Diencephalon (tissue), 2 donors: Measurements from ENCODE around the genes CFAP73 and PLBD2.

- RAMPAGE, long total RNA: no peak
Observed at GRCh38 chr12:113077128-113077730, 20.7 kb downstream of the DTX1 start.

- RAMPAGE, long total RNA: no peak
Observed at GRCh38 chr12:113114405-113114715, 21.2 kb downstream of the RASAL1 start.

DNA sequence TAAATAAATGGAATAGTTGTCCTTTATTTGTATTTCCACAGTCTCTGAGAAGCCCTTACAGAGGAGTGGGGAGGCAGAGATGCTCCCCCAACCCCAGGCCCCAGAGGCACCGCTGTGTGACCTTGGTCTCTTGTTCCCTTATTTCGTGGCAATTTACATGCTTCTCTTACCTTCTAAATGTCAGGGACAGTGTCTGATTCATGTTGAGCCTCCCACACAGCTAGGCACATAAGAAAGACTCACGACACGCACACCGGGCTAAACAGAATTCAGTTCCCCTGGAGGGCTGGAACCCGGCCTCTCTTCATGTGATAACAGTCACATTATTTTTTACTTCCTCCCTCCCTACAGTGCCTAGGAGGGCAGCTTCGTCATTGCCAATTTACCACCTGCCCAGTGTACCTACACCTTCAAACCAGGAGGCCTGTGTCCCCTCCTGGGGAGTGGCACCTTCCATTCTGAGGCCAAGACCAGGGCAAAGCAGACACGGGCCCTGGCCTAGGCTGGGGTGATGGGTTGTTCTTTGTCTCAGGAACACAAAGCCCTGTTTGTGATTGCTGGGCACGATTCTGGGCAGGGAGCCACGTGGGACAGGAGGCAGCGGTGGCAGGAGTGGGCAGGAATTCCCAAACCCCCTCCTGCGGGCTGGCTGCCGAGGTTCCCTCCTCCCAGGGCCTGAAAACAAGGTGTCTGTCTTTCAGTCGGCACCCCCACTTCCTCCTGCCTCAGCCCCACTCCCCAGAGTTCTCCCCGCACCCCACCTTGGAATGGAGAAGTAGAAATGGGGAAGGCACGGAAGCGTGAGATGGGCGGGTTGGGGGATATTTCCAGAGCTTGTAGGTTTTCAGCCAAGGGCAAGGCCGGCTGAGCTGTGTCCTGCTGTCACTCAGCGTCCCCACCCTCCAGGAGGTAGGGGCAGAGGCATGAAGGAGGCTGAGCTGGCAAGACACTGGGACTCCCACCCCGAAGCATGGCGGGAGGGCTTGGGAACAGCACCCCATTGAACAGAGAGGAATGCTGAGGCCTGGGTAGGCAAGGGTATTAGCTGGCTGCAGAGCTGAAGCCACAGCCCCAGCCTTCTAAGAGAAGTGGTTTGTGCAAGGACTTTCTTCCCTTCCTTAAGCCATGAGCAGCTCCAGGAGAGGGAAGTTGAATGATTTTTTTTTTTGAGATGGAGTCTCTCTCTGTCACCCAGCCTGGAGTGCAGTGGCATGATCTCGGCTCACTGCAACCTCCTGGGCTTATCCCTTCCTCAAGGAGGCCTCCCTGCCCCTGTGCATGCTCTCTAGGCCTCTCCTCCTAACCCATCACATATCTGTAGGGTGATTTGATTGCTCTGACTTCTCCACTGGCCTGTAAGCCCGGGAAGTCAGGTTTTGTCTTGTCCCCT, 7.0 kb upstream of the RASAL1 start:
- RAMPAGE, long total RNA: no peak

DNA sequence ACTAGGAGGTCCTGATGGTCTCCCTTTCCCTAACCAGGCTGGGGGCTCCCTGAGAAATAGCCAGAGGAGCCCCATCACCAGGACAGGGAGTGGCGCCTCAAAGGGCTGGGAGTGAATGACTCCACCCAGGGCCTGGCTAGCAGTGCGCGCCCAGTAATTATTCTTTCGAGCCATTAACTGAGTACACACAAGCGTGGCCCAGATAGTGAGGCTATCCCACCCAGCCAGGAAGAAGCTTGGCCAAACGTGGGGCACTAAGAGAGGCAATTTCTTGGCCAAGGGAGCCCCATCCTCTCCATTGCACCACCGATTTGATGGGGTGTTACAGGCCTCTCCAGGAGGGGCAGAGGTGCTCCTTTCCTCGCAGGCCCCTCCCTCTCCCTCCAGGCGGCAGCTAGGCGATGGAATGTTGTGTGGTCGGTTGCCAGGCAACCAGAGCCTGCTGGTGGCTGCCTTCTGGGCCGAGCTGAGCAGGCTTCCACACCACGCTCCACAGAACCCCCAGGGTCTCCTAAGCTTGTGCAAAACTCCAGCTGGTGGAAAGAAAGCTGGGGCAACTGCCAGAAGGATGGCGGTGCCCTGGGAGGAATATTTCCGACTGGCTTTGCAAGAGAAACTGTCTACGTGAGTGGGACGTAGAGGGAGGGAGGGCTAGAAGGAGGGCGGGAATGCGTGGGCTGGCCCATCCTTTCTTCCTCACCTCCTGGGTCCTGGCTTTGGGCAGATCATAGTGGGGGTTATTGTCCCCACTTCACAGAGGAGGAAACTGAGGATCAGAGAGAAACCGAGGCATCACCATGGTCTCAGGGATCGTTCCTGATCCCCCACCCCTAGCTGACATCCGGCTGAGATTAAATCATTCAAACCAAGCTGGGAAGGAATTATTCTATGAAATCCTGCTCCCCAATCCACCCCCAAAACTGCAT, at the start of gene CFAP73:
Gene CFAP73 (plus strand): TSS at position 435 of the 926 bp plus-strand sequence.
- RAMPAGE, long total RNA: no peak

GRCh38 chr12:113214817-113215308, 6.0 kb downstream of the IQCD start:
- RAMPAGE, long total RNA: no peak

DNA sequence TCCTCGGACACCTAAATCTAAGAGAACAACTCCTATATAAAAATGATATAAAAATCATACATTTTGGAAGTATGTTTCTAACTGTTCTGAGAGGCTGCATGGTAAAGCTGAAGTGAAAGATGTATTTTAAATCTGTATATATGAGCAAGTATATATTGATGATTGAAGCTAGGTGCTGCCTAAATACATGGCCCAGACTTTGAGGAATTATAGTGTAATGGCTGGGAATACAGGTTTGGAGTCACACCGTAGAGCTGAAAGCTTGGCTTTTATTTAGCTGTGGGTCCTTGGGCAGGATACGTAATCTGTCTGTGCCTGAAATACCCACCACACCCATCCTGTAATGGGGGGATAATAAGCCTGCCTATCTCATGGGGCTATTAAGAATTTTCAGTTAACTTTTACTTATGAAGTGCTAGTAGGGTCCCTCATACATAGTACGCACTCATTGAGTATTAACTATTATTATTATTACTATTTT, 2.7 kb downstream of the TPCN1 start:
- RAMPAGE, long total RNA: no peak

GRCh38 chr12:113228548-113229125, 7.4 kb downstream of the TPCN1 start:
- RAMPAGE, long total RNA: no peak

DNA sequence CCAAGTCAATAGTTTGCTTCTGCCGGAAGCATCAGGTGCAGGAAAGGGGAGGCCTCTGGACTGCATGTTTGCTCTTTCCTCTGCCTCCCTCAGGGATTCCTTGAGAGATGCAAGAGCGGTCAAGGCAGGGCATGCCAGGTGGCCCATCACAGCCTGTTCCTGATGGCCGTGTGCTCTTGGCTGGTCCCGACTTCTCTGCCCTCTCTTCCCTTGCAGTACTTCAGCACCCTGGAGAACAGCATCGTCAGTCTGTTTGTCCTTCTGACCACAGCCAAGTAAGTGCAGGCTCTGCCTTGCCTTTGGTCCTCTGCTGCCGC, 51.7 kb downstream of the TPCN1 start:
- RAMPAGE, long total RNA: no peak

- RAMPAGE, long total RNA: no peak
Observed at GRCh38 chr12:113277876-113278446, 56.7 kb downstream of the TPCN1 start.

DNA sequence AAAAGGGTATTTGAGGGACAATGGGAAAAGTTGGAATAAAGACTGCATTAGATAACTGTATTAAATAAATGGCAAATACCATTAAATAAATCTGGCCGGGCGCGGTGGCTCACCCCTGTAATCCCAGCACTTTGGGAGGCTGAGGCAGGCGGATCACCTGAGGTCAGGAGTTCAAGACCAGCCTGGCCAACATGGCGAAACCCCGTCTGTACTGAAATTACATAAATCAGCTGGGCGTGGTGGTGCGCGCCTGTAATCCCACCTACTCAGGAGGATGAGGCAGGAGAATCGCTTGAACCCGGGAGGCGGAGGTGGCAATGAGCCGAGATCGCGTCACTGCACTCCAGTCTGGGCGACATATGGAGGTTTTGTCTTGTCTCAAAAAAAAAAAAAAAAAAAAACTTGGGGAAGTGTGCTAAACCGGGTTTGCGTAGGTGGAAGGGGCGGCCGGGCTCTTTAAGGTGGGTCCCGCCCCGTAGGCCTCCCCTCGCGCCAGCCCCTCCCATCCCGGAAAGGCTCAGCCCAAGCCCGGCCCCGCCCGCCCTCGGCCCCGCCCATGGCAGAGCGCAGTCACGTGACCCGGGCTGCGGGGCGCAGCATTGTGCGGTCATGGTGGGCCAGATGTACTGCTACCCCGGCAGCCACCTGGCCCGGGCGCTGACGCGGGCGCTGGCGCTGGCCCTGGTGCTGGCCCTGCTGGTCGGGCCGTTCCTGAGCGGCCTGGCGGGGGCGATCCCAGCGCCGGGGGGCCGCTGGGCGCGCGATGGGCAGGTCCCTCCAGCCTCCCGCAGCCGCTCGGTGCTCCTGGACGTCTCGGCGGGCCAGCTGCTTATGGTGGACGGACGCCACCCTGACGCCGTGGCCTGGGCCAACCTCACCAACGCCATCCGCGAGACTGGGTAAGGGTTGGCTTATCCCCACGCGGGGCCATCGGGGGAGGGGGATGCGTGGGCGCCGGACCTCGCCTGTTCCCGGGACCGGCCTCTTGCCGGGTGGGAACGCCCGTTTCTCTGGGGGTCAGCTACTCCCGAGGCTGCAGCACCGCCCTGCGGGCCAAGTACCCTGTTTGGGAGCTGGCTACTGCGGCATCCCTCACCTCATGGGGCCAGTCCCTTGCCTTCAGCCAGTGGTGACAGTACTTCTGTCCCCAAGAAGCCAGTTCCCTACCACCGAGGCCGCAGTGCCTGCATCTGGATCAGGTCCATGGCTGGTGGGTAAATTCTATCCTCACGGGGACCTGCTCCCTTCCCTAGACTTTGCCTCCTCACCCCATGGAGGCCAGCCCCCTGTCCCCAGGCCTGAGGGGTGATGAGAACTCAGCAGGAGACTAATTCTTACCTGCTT, at the start of gene PLBD2:
Gene PLBD2 (plus strand): TSS at position 596 of the 1,344 bp plus-strand sequence.
- RAMPAGE, long total RNA: no peak

- RAMPAGE, long total RNA: no peak
Observed at GRCh38 chr12:113401639-113402353, 1.9 kb downstream of the SDS start.

GRCh38 chr12:113850198-113850476, 116.0 kb downstream of the RBM19 start:
- RAMPAGE, long total RNA: no peak

DNA sequence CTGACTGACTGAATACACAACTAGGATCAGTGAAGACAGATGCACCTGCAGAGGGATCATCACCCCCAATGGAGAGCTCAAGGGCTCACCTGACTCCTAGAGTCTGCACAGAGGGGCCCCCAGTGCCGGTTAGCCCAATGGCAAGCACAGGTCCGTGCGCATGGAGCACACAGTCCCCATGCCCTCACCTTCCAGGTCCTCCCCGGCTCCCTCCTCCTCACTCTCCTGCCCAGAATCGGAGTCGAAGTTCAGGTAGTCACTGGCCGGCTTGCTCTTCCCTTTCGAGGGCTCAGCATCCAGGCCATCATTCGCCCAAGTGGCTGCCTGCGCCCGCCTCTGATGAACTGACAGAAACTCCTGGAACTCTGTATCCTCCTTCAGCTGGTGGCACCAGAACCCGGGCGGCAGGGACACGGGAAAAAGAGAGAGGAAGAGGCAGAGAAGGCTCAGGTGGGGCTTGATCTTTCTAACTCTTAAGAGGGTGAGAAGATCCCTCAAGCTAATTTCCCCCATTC, 7.0 kb downstream of the RBM19 start:
- RAMPAGE, long total RNA: no peak

DNA sequence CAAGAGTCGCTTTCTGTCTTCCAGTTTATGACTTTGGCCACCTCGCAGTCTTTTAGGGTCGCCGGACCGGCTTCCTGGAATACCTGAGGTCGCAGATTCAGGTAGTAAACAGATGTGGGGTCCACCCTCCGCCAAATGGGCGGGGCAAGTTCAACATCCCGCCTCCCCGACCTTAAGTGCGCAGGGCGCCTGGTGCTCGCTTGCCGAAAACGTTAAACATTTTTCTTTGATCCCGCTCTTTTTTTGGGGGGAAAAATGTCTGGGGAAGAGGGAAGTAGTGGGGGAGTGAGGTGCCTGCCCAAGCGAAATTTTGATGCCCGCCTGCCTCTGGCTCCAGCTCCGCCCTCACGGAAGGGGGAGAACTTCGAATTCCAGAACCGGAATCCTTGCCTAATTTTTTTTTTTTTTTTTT, 73.9 kb upstream of the TBX5 start:
- RAMPAGE, long total RNA: no peak

- RAMPAGE, long total RNA: no peak
Observed at GRCh38 chr12:114587975-114588902, 95.7 kb downstream of the TBX3 start.

DNA sequence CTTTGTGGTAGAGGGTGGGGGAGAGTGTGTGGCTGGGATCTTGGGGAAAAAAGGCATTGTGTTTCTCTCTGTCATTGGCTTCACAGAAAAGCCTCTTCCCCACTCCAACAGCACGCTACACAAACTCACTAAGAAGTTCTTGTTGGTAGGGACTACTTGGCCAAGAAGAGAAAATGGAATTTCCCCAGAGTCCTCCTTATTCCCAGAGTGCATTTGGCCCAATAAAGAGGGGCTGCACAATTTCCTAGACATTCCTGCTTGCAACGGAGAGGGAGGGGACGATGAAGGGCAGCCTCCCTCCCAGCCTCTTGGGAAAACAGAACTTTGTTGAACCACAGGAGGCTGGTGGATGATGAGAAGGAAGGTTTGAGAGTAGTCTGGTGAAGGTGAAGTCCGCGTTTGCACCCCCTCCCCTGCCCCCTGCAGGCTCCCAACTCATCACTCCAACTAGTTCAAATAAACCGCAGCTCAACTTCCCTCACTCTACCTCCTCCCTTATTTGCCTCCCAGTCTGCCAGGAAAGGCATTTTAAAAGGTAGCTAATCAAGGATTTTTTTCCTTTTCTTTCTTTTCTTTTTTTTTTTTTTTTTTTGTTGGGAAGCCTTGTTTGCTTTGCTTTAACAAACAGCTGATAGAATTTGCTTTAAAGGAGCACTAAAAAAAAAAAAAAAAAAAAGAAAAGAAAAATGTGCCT, 19.1 kb upstream of the TBX3 start:
- RAMPAGE, long total RNA: no peak

- RAMPAGE, long total RNA: no peak
Observed at GRCh38 chr12:115004504-115004919, 320.5 kb upstream of the TBX3 start.

DNA sequence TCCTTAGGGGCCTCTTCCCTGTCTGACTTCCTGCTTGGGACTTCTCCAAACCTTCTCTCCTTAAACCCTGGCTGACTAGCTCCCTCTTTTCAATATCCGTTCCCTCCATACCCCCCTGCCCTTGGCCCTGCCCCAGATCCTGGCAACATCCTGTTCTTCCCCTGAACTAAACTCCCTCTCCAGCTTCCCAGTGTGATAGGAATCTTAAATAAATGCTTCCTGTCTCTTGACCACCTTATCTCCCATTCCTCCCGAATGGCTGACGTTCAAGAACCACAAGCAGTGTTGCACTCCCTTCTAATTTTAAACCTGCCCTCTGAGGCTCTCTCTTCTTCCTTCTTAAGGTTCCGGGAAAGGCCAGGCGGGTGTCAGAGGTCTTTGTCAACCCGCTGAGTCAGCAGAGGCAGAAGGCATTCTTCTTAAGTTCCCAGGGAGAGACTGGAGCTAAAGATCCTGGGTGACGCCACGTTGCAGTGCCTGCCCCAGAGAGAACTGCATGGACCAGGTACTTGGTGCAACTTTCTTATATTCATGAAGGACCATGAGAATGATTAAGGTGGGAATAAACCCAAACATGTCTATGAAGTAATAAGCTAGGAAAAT, 420.0 kb upstream of the TBX3 start:
- RAMPAGE, long total RNA: no peak

DNA sequence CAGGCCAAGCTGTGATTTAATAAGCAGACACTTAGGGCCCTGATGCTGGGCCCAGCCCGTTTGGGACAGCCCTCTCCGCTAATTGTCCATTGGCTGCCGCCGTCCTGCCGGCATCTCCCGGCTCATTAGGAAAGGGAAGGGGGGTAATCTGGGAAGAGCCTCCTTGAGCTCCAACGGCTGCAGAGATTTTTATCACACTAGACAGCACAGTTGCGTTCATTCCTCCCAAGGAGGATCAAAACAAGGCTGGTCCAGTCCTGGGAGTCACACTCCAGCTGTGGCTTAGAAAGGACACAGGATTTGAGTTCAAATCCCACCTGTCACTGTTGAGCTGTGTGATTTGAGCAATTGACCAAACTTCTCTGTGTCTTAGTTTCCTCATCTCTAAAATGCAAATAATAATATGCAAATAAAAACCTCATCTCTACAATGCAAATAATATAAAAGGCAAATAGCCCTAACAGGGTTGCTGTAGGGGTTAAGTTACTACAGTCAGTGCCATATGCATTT, 653.3 kb downstream of the MED13L start:
- RAMPAGE, long total RNA: no peak

GRCh38 chr12:115660412-115660985, 617.0 kb downstream of the MED13L start:
- RAMPAGE, long total RNA: no peak